Bile duct (tissue), 1 donor: ENCODE measurements around the gene ZNF3.

DNA sequence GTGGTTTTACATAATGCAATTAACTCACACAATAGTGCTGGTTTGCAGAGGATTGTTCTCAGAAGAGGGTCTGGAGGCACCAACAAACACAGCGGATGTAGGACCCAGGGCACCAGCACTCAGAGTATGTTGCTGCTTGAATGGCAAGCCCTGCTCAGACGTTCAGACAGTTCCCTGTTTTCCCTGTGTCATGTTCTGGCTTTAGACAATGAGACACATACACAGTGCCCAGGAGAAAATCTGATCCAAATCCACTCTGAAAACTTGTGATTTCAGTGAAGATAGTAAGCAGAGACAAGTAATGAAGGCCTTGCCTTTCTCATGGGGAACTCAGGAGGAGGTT is 51.8 kb upstream of the NPTX2 start:
- PRO-cap: no peak

GRCh38 chr7:98917986-98918498 is 39.7 kb downstream of the TRRAP start:
- PRO-cap: no peak

DNA sequence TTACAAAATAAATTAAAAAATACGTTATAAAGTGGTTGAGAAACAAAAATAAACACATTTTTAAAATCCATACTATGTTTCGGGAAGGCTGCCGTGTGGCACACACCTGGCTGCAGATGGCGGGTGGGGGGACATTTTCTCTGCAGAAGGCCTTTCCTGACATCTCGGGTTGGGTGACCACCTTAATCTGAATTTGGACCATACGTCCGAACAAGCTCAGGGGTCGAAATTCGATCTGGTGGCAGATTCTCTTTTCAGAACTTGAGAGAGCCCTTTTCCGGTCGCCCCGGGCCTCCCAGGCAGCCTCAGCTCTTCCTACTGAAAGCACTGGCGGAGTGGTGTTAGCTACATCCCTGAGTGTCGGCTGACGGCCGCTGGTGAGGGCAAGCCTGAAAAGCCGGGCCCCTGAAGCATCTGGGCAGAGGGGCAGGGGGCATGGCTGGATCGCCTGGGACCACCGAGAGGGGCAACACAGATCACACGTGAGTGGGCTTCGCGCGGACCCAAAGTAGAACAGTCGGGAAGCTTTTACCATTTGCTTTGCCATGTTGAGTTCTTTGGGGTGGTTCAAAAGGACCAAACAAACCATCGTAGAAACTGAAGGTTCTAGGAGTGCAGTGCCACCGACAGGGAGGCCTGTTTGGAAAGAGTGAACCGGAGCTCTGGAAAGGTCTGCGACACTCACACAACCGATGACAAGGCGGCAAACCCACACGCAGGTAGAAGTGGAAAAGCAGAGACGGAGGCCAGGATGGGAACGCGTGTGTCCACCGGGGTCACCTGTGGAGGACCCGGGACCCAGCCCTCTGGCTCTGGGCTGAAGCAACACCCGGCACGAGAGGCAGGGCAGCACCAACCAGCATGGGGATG is 116.0 kb downstream of the SMURF1 start:
- PRO-cap: no peak

DNA sequence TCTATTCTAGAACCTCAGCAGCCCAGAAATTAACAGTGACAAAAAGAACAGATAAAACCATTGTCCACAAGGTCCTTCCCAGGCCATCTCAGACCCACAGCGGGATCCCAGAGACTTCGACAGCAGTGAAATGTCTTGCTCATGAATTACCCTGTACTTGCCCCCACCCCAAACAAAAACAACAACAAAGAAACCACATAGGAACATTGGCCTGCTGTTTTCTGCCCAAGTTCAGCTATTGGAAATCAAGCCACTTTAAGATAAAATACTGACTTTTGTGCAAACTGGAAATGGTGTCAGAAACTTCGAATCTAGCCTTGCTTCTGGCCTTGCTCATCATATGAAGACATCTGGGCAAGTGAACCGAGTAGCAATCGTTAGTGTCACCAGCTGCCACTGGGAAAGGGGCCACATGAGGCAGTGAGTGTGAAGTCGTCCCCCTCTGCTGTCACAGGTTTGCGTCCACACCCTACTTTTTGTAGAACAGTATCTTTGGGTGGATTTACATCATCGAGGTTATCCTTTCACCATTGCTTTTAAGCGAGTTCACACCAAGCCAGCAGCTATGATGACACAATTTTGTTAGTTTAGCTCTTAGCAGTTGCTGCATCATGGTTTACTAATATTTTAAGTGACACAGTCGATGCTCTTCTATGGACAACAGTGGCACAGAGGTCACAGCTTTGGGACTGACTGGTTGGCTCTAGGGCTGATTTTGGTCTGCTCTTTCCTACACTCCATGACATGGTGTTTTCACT is 114.7 kb downstream of the SMURF1 start:
- PRO-cap: no peak

- PRO-cap: no peak
Measured at GRCh38 chr7:99030906-99031918, 112.7 kb downstream of the SMURF1 start.

DNA sequence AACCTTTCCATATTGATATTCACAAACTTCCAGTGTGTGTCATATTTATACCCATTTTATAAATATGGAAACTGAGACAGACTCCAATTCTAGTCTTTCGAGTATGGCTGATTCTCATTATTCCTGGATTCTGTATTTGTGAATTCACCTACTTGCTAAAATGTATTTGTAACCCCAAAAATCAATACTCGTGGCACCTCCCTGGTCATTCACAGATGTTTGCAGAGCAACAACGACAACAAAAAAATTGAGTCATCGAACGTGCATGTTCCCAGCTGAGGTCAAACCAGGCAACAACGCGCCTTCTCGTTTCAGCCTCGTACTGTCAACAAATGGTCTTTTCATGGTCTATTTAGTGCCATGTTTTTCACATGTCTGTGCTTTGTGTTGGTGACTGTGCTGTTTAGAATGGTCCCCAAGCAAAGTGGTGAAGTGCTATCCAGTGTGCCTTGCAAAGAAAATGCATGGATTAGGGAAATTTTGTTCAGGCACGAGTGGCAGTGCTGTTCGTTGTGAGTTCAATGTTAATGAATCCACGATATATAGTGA is 51.6 kb downstream of the SMURF1 start:
- PRO-cap: no peak

GRCh38 chr7:99099003-99099380 is 44.9 kb downstream of the SMURF1 start:
- PRO-cap: no peak

- PRO-cap: no peak
Measured at GRCh38 chr7:99124279-99124558, 19.7 kb downstream of the SMURF1 start.

DNA sequence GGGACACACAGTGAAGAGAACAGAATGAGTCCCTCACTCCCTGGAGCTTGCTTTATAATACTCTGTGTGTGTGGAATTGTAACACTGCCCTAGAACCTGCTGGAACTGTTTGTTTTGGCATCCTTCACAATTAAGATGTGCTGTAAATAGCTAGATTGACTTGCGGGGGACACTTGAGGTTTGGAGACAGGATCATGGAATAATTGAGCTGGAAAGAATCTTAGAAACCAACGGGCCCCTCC is 57.7 kb upstream of the ARPC1A start:
- PRO-cap: no peak

GRCh38 chr7:99470222-99470855 is 2.4 kb upstream of the ZNF789 start:
- PRO-cap: bidirectional peak, plus-strand start at chr7:99470581, minus-strand start at chr7:99470457

DNA sequence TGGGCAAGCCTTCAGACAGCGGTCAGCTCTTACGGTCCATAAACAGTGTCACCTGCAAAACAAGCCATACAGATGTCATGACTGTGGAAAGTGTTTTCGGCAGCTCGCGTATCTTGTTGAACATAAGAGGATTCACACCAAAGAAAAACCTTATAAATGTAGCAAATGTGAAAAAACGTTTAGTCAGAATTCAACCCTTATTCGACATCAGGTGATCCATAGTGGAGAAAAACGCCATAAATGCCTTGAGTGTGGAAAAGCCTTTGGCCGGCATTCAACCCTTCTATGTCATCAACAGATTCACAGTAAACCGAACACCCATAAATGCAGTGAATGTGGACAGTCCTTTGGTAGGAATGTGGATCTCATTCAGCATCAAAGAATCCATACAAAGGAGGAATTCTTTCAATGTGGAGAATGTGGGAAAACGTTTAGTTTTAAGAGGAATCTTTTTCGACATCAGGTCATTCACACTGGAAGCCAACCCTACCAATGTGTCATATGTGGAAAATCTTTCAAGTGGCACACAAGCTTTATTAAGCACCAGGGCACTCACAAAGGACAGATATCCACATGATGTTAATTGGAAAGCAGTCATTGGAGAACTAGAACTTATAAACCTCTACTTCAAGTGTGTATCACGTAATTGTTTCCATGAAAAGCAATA is 13.0 kb downstream of the ZNF394 start:
- PRO-cap: no peak

DNA sequence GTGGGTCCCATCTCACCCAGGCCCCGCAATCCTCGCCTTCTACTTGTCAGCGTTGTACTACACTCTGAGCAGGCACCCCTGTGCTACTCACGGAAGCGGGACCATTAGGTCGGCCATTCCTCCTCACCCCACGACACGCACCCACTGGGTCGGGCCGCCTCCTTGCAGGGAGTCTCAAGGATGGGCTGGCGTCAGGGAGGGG is 382 bp upstream of the ZNF655 start:
- PRO-cap: bidirectional peak, plus-strand start at position 144 of the sequence, minus-strand start at position 146 of the sequence

- PRO-cap: unidirectional peak, plus-strand start at chr7:99624694
Measured at GRCh38 chr7:99624216-99624974, 7.6 kb downstream of the ZSCAN25 start.

DNA sequence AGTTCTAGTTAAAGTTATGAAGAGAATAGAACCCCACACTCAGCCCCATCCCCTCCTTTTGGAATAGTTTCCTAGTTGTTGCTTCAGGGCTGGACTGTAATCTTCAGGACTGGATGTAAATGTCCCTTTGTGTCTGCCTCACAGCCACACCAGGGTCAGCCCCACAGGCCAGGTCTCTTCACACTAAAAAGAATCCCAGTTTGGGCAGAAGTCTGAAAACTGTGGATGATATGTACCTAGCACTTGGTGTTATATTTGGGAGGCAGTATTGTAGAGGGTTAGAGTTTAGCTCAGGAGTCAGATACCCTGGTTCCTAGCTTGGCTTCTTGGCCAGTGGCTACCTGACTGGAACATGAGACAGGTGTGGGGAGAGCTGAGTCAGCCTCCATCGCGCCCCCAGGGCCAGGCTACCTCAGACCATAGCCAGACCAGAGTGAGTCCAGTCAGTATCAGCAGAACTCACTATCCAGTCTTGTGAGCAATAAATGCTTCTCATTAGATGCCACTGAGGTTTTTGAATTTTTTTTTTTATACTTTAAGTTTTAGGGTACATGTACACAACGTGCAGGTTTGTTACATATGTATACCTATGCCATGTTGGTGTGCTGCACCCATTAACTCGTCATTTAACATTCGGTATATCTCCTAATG is 26.1 kb downstream of the CYP3A5 start:
- PRO-cap: no peak

DNA sequence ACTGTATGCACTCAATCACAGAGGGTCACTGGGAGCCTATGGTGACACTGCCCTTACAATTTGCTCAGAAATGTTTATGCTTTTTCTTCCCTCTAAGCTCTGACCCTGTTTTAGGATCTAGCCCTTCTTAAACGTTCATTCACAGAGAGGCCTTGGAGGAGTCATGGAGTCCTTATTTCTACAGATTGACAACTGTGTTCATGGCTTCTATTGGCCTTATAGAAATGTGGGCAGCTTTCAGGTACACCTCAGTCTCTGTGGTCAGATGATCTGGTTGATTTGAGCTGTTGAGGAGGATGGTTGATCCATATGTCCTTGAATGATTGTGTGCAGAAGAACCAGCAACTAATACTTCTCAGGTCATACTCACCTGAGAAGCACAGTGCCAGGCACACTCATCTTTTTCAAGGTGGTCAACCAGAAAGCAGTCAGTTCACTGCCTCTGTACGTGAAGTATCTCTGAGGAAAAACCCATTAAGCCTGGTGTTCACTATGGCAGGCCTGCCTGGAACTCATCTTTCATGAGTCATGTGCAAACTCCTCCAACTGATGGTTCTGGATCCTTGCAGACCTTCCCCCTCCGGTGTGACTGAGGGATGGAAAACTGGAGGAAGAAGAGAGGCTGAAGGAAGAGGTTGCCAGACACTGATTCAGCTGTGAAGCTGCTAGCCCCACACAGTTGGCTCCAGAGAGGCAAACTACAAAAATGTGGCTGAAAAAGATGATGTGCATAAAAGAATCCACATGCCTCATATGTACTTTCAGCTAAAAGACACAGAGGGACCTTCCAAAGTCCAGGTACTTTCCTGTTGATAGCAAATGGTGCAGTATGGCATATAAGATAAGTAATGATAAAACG is 2.9 kb downstream of the CYP3A5 start:
- PRO-cap: no peak

DNA sequence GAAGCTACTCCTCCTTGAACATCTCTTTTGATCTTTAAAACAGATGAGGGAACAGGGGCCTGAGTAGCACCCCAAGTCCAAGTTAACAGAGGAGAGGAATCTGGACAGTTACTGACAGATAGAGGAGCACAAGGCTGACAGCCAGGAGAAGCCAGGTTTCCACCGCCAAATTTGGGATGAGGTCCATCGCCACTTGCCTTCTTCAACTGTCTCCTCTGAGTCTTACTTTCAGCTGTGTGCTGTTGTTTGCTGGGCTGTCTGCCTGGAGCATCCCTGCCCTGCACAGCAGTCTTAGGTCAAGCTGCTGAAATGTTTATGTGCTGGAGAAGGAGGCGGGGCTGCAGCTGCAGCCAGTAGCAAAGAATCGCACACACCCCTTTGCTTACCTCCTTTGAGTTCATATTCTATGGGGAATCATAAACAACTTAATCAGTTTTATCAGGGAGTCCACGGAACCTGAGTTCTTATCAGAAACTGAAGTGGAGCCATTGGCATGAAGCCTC is 20.1 kb upstream of the CYP3A5 start:
- PRO-cap: no peak

GRCh38 chr7:99893475-99894202 is 16.8 kb upstream of the OR2AE1 start:
- PRO-cap: no peak

- PRO-cap: no peak
Measured at GRCh38 chr7:99895377-99896102, 18.7 kb upstream of the OR2AE1 start.

- PRO-cap: no peak
Measured at GRCh38 chr7:100072931-100073413, 8.6 kb downstream of the ZNF3 start.

DNA sequence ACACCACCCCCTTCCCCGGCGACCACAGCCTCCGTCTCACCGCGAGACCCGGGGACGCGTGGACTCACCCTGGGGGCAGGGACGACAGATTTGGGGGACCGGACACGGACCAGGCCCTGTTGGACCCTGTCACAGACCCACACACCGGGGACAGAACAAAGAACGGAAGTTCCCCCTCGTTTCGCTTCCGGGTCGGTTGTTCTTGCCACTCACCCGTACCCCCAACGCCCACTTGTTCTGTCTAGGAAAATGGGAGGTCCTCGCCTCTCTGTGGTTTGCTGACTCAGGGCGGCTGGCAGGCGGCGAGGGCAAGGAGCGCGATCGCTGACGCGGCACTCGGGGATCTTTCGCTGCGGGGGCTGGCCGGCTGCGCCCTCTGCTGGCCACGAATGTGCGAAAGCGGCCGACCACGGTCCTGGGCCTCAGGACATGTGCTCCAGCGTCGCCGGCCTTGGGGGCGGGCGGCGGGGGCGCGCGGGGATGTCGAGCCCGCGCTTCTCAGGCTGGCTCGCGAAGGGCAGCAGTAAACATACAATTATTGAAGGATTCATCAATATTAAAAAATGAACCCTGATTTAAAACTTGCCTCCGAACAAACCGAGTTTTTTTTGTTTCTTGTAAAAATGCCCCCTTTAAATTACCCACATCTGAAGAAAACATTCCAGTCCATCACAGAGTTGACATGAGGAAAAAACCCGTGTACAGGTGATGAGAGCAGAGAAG is at the start of gene ZNF3:
Gene ZNF3 (minus strand): TSS at position 157 of the 723 bp plus-strand sequence.
- PRO-cap: bidirectional peak, plus-strand start at position 388 of the sequence, minus-strand start at position 152 of the sequence